ENCODE results near the genes MT1H, NLRC5 and POLR2C.

- PRO-cap: no peak
- RAMPAGE, long total RNA, 4 experiments: no peak in any of the 4 experiments
Observed at GRCh38 chr16:56609031-56609747, 805 bp downstream of the MT2A start.

- PRO-cap: bidirectional peak, plus-strand start at chr16:56610171, minus-strand start at chr16:56610173; bidirectional peak, plus-strand start at chr16:56610477, minus-strand start at chr16:56610278; bidirectional peak, plus-strand start at chr16:56610661, minus-strand start at chr16:56610626; bidirectional peak, plus-strand start at chr16:56611127, minus-strand start at chr16:56610986
- RAMPAGE, long total RNA, 4 experiments: start-site peak on the minus strand in 1 of 4 experiments, at chr16:56610241-56611157 at its widest, 20 reads per replicate
Observed at GRCh38 chr16:56610043-56611051, 2.0 kb downstream of the MT2A start.

DNA sequence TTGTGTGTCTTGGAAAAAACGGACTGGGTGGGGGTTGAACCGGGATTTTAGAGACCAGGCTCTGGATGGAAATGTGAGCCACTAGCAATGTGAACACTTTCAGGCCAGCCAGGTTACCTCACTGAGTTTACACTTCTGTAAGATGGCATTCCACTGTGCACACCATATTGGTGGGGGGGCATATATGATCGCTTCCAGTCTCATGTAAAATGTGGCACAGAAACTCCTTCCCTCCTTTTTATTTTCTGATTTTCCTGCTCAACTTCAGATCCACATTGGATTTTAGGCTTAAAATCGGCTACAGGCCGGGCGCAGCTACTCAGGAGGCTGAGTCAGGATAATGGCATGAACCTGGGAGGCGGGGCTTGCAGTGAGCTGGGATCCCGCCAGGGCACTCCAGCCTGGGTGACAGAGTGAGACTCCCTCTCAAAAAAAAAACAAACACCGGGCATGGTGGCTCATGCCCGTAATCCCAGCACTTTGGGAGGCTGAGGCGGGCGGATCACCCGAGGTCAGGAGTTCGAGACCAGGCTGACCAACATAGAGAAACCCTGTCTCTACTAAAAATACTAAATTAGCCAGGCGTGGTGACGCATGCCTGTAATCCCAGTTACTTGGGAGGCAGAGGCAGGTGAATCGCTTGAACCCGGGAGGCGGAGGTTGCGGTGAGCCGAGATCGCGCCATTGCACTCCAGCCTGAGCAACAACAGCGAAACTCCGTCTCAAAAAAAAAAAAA is 1.7 kb downstream of the MT1E start:
- PRO-cap: bidirectional peak, plus-strand start at position 429 of the sequence, minus-strand start at position 277 of the sequence
- RAMPAGE, long total RNA, 4 experiments: no peak in any of the 4 experiments

DNA sequence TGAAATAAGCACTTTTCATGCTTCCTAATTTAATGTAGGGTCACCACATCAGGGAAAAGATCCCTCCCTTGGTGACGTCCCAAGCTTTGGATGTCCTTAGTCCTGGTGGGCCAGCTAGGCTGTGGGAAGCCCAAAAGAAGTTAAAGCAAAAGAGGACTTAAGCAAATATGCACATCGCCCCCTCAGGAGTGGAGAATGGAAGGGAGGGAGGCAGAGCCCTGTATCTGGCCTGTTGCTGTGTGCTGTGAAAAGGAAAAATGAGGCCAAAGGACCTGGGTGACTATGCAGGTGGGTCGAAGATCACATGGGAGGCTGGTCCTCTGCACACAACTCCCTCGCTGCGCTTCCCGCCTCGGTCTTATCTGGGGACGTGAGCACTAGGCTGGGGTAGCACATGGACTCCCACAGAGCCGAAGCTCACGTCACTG is 4.4 kb downstream of the MT1A start:
- PRO-cap: unidirectional peak, minus-strand start at position 364 of the sequence
- RAMPAGE, long total RNA, 4 experiments: no peak in any of the 4 experiments

- PRO-cap: no peak
- RAMPAGE, long total RNA, 4 experiments: no peak in any of the 4 experiments
Observed at GRCh38 chr16:56668979-56670024, at the start of gene MT1H. TSS of gene MT1H (plus strand) at chr16:56669814.

- PRO-cap: no peak
- RAMPAGE, long total RNA, 4 experiments: no peak in any of the 4 experiments
Observed at GRCh38 chr16:56747869-56748554, 18.1 kb downstream of the NUP93 start.

DNA sequence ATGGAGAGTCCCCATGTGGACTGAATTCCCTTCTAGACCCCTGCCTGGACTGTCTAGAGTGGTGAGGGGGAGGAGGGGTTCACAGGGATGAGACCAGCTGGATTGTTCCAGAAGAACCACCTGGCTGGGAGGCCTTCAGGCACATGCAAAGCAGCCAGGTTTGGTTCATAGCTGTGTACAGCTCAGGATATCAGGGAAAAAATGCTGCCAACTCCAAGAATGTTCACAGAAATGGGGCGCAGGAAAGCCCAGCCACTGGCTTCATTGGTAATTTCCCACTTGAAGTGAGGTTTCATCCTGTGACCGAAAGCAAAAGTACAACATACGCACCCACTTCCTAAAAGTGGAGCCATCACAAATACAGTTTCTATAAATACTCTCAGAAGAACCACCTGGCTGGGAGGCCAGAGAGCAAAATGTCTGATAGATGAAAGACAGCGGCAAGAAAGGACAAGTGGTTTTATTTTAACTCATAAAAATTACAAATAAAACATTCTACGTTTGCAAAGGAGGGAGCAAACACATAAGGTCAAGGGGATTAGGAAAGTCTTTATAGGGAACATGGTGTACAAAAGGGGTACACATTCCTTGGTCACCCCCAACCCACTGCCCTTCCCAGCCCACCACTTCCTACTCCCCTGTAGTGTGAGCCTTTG is 14.9 kb upstream of the HERPUD1 start:
- PRO-cap: no peak
- RAMPAGE, long total RNA, 4 experiments: no peak in any of the 4 experiments

- PRO-cap: no peak
- RAMPAGE, long total RNA, 4 experiments: no peak in any of the 4 experiments
Observed at GRCh38 chr16:56934158-56934598, 2.2 kb downstream of the HERPUD1 start.

GRCh38 chr16:56988701-56989123 is 645 bp upstream of the NLRC5 start:
- PRO-cap: no peak
- RAMPAGE, long total RNA, 4 experiments: no peak in any of the 4 experiments

- PRO-cap: bidirectional peak, plus-strand start at chr16:56989563, minus-strand start at chr16:56989460
- RAMPAGE, long total RNA, 4 experiments: start-site peak on the plus strand in 3 of 4 experiments, at chr16:56989550-56989595 at its widest, 26 to 57 reads per replicate; start-site peak on the minus strand in 1 of 4 experiments, at chr16:56989460-56989488 at its widest, 6 reads per replicate
Observed at GRCh38 chr16:56989165-56989721, at the start of gene NLRC5. TSS of gene NLRC5 (plus strand) at chr16:56989557.

DNA sequence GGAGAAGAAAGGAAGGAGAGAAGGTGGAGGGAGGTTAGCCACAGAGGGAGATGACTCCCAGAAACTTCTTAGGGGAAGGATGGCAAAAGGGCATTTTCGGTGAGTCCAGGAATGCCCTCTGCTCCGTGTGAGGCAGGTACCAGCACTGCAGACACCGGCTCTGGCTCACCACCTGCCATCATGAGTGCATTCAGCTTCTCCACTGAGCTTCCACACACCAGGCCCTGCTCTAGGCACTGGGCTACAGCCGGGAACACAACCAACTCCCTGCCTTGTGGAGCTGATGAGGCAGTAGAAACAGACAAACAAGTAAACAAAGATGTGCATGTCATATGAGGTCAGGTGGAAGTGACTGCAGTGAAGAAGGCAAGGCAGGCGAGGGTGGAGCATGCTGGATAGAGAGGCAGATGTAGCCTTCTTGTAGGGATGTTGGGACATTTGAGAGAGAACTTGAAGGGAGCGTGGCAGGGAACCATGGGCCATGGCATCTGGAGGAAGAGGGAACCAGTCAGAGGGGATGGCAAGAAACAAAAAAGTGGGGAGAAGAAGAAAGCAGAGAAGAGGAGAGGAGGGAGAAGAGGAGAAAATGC is 4.9 kb downstream of the NLRC5 start:
- PRO-cap: no peak
- RAMPAGE, long total RNA, 4 experiments: no peak in any of the 4 experiments

DNA sequence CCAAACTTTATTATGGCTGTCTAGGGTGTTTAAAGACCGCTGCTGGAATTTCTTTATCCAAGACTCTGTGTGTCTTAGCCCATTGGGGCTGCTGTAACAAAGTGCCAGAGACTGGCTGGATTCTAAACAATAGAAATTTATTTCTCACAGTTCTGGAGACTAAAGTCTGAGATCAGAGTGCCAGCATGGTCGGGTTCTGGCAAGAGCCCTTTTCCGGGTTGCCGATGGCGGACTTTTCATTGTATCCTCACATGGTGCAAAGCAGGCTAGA is 9.4 kb downstream of the NLRC5 start:
- PRO-cap: unidirectional peak, plus-strand start at position 175 of the sequence
- RAMPAGE, long total RNA, 4 experiments: no peak in any of the 4 experiments

- PRO-cap: bidirectional peak, plus-strand start at chr16:57000854, minus-strand start at chr16:57000736
- RAMPAGE, long total RNA, 4 experiments: no peak in any of the 4 experiments
Observed at GRCh38 chr16:57000341-57001122, 11.2 kb downstream of the NLRC5 start.

DNA sequence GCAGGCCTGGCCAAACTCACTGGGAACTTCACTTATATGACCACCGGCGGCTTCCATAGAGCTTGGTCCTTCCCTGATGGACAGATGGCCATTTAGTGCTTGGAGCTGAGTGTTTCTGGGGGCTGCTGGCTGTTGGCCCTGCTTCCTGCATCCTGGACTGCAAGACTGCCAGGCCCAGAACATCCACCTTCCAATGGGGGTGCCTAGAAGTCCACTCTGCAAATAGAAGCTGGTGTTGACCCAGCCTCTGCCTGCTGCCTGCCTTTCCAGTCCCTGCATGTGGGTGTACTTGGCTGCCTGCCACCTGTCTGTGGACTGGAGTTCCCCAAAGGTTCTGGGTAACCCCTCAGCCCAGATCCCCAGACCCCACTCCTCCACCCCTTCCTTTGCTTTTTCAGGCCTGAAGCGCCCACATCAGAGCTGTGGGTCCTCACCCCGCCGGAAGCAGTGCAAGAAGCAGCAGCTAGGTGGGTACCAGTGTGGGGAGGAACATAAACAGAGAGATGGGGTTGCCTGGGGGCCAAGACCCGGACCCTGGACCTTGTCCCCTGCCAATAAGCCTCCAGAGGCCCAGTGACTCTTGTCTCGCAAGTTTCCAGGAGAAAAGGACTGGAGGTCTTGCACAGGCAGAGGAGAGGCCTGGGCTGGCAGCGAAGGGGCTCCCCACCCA is 34.2 kb downstream of the NLRC5 start:
- PRO-cap: no peak
- RAMPAGE, long total RNA, 4 experiments: no peak in any of the 4 experiments

DNA sequence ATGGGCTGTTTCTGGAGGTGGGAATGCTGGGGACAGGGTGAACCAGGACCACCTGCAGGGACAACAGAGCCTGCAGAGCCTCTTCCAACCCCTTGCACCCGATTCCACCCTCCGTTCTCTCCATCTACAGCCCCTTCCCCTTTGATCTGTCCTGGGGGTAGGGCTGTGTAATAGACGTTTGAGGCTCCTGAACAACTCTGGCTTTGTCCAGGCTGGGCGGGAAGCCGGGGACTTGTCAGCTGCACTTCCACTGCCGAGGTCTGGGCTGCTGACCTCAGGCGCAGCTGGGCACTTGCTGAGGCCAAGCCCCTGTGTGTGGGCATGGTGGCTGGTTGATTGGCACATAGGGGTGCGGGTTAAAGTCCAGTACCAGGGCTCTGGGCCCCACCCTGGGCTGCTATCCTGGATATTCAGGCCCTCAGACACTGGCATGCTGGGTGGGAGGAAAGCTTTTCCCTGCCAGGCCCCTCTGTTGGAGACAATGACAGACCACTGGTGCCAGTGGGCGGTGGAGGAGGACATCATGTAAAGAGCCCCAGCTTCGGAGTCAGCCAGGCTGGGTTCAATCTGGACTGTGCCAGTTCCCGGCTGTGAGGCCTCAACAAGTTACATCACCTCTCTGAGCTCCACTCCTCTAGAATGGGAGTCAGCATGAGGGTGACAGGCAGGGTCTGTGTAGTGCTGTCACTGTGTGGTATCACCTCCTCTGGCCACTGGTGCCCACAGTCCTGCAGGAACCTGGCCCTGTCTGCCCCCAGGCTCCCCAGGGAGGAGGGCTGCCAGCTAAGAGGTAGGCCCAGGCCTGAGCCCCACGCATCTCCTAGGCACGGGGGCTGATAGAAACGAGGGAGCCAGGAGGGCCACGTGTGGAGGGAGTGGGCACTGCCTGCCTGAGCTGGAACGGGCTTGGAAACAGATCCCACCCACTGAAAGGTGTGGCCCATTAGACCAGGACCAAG is 42.6 kb downstream of the PSME3IP1 start:
- PRO-cap: unidirectional peak, minus-strand start at position 262 of the sequence
- RAMPAGE, long total RNA, 4 experiments: no peak in any of the 4 experiments

- PRO-cap: no peak
- RAMPAGE, long total RNA, 4 experiments: no peak in any of the 4 experiments
Observed at GRCh38 chr16:57175979-57176647, 9.7 kb downstream of the PSME3IP1 start.

DNA sequence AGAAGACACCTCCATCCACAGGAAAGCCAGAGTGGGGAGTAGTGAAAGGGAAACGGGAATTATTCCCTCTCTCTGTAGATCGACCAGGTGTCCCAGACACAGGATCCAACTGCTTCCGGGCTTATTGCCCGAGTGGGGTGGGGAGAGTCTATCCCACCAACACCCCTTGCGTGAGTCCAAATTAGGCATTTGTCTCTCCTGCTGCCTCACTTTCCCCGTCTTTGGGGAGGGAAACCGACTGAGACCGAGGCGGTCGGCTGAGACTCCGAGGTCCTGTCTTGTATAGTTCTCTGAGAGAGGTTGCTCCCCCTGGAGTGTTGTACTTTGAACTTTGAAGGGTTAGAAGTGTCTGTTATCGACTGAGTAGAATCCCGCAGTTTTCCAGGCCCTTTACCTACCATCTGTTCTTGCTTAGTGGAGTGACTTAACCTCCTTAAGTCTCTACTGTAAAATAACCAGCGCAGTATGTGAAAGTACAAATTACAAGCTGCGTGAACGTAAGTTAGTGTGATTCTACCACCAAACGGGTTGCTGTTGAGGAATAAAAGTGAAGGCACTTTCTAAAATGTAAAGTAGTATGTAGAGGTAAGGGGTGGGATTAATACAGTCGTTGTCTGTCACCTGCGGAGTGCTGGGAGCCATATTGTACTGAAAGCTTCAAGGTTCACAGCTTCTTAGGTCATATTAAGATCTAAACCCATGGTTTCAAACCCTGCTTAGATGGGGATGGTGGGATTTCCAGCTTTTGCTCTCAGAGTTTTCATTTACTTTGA is 1.1 kb downstream of the RSPRY1 start:
- PRO-cap: bidirectional peak, plus-strand start at position 209 of the sequence, minus-strand start at position 134 of the sequence
- RAMPAGE, long total RNA, 4 experiments: no peak in any of the 4 experiments

DNA sequence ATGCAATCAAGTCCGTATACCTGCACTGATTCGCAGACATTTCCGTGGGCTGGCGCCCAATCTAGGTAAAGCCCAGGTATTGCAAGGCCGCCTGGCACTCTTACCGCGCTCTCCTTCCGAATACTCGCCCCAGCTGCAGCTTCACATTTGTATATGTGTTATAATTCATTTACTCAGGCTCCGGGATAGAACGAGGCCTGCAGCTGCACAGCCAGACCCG is 16.4 kb upstream of the PLLP start:
- PRO-cap: no peak
- RAMPAGE, long total RNA, 4 experiments: no peak in any of the 4 experiments

- PRO-cap: no peak
- RAMPAGE, long total RNA, 4 experiments: no peak in any of the 4 experiments
Observed at GRCh38 chr16:57413202-57414023, 8.8 kb downstream of the CCL17 start.

- PRO-cap: unidirectional peak, plus-strand start at chr16:57462681
- RAMPAGE, long total RNA, 4 experiments: start-site peak on the plus strand in 1 of 4 experiments, at chr16:57462652-57462690 at its widest, 577 reads per replicate
Observed at GRCh38 chr16:57462201-57463100, at the start of gene POLR2C. TSS of gene POLR2C (plus strand) at chr16:57462679.

Data from esophagus muscularis mucosa (tissue), 4 donors.